Cardiac atrium fibroblast (primary cell): Measurements from ENCODE around the gene EPHA2.

DNA sequence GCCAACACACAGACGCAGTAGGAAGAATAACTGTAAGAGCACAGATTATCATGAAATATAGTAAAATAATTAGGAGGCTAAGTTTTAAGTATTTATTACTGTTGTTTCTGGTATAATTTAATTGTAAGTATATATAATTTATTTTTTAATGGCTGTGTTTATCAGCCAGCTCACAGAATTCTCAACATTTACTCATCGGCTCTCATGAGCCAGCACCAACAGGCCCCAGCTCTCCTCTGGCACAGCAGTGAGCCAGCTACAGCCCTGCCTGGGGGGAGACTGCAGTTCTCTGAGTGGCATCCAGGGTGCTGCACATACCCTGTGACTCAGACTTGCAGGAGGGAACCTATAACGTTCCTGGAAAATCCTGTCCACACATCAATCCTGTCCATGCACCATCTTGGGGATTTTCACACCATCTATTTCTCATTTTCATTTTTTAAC lies 36.4 kb downstream of the FHAD1 start:
- RAMPAGE, long total RNA: no peak

GRCh38 chr1:15356065-15356492 lies 53.6 kb upstream of the EFHD2 start:
- RAMPAGE, long total RNA: no peak

GRCh38 chr1:15667589-15668702 lies 8.4 kb downstream of the RSC1A1 start:
- RAMPAGE, long total RNA: no peak

DNA sequence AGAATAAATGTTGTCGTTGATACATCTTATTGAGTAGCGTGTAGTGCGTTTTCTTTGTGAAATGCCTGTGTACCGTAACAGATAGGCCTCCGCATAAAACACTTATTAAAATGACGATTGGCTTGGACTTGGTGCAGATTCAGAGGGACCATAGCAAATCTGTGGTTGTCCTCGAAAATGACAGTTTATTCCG lies 1.4 kb downstream of the SPEN start:
- RAMPAGE, long total RNA: no peak

- RAMPAGE, long total RNA: no peak
Observed at GRCh38 chr1:15884554-15885339, 37.2 kb downstream of the SPEN start.

- RAMPAGE, long total RNA: no peak
Observed at GRCh38 chr1:15930025-15930910, 45.6 kb downstream of the ZBTB17 start.

DNA sequence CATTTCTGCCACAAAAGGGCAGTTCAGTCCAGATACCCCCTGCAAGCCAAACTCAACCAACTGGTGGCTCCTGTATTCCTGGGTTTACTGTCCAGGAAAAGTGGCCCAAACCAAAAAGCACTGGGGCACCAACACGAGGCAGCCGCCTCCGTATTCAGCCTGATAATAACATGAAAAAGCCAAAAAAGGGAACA lies 27.4 kb downstream of the ZBTB17 start:
- RAMPAGE, long total RNA: no peak

DNA sequence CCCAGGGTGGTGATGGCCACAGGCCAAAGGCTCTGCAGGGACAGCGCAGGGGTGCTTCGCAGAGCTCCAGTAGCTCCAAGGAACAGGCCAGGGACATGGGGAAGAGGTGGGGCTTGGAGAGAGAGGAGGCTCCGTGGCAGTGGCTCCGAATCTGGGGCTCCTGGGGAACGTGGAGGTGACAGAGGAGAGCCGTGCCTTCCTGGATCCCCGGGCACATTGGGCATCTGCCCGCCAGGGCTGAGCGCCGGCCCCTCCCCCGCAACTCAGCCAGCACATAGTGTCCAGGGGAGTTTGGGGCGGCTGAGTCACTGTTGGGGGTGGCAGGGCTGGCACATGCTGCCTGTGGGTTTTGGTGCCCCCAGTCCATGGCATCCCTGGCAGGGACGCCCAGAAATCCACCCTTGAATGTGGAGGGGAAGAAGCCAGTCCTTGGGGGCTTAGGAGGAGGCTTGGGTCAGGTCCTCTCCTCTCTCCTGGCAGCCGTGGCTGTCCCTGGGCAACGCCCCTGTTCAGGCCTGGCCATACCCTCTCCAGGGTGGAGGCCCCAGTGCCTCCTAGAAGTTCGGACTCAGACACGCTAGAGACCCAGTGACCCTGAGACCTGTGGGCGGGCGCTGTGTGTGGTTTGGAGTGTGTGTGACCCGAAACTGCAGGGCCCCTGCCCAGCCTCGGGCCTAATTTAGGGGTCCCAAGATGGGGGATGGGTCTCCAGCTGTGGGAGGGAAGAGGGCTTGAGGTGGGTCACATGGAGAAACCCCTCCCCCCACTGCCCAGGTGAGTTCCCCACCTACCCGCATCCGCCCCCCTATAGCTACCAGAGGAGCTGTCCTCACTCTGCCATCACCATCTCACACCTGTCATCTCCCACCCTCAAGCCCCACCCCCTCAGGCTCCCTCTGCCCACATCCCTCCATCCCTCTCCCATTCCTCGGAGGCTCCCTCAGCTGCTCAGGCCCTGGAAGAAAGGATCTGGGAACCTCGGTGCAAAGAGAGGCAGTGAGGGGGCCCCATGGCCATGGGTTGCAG lies 1.6 kb downstream of the HSPB7 start:
- RAMPAGE, long total RNA: no peak

GRCh38 chr1:16076549-16077251 lies 3.2 kb upstream of the FAM131C start:
- RAMPAGE, long total RNA: no peak

GRCh38 chr1:16144888-16145862 lies 10.7 kb downstream of the EPHA2 start:
- RAMPAGE, long total RNA: no peak

- RAMPAGE, long total RNA: no peak
Observed at GRCh38 chr1:16155490-16156720, at the start of gene EPHA2. Gene EPHA2, minus strand, starts transcription at chr1:16156069.

- RAMPAGE, long total RNA: no peak
Observed at GRCh38 chr1:16217934-16218608, 5.6 kb upstream of the ARHGEF19 start.

- RAMPAGE, long total RNA: no peak
Observed at GRCh38 chr1:16367327-16368158, 501 bp downstream of the SZRD1 start.

DNA sequence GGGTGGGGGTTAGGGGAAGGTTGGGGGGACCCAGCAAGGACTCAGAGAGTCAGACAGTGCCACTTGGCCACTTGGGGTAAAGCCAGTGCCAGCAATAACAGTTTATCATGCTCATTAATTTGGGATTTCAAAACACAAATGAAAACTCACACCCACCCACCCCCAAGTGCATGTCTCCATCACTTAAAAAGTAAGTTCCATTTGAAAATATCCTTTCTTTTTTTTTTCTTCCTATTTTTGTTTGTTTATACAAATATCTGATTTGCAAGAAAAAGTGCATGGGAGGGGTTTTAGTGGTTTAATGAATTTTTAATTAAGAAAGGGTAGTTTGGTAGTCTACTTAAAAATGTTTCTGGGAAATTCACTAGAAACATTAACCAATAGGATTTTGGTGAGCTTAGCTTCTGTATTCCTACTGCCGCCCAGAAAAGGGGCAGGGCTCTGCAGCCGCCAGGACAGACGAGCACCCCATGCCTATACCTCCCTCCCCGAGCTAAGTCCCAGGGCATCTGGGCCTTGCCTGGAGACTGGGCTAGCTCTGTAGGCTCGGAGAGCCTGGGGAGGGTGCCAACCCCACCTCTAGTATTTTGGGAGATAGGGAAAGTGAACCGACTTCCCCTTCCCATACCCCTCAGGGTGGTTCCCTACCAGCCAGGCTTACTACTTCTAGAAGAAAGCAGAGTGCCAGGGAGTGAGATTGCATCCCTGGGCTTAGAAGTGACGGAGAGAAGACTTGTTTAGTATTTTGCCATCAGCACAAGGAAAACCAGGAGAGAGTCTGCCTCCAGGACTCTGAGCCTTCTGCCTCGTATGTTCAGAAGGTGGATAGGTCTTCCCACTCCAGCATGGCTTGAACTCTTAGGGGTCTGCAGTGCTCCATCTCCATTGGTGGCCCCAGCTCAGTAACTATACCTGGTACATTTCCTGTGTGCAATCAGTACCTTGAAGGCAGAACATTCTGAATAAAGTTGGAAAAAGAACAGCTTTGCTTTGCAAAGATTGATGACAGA lies 28.7 kb downstream of the SZRD1 start:
- RAMPAGE, long total RNA: no peak

DNA sequence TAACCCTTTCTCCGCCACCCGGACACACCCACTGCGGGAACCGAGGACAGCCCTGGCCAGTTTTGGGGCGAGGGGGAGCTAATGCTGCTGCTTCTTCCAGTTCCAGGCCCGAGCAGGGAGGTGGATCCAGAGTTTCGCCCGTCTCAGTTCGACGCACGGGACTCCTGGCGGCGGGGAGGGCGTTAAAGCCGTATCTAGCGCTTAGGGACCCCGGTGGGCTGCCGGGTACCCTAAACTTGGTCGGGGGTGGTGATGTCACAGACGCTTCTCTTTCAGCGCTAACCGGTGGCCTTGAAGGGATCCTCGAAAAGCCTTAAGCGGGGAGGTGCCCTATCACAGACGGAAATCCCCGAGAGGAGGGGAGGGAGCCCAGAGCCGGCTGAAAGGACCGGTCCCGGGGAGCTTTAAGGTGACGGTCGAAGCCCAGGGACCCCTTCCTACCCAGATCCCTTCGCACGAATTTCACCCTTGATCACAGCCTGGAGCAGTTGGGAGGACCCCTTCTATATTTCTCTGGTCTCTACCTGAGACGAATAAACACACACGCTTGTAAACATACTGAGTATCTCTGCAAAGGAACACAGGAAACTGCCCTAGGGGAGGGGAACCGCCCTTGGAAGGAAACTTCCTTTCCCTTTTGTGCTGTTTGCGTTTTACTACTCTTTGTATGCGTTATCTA lies 505 bp downstream of the NECAP2 start:
- RAMPAGE, long total RNA: no peak

DNA sequence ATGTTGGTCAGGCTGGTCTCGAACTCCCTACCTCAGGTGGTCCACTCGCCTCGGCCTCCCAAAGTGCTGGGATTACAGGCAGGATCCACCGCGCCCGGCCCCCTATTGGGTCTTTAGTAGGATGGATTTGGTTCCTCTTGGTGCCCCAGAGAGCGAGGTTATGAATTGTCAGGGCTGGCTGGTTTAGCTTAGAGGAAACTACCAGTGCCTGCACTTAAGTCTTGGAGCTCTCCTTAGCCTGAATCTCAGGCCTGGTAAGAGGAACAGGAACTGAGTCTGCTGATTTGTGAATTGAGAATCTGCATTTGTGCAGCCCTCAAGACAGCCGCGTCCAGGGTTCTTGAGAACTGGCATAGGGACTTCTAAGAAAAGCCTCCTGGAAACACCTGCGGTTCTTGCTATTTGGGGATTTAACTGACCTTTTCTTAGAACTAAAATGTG lies 1.7 kb downstream of the NECAP2 start:
- RAMPAGE, long total RNA: no peak

GRCh38 chr1:16513949-16514951 lies 73.7 kb downstream of the NECAP2 start:
- RAMPAGE, long total RNA: no peak

DNA sequence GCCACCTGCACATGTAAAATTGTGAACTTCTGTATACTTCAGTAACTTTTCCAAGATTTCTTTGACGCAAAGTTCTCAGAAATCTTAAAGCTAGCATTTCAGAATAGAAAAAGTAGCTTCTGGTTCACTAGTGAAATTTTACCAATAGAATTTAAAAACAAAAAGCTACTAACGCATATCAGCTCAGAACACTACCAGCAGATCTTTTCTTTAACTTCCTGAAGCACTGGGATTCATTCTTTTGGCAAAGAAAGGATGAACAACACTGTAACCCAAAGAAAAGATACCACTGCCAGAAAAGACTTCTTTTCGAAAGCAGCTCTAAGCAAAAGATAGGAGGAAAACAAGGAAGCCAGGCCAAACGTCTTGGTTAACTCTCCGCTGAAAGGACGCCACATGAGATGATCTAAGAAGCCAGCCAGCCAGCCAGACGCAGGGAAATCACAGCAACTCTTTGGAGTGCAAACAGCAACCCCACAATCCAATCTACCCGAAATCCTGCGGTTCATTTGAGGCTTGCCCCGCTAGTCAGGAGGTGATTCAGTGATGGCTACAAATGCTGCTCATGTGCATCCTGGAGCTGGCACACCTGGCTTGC lies 171.9 kb downstream of the NECAP2 start:
- RAMPAGE, long total RNA: no peak

DNA sequence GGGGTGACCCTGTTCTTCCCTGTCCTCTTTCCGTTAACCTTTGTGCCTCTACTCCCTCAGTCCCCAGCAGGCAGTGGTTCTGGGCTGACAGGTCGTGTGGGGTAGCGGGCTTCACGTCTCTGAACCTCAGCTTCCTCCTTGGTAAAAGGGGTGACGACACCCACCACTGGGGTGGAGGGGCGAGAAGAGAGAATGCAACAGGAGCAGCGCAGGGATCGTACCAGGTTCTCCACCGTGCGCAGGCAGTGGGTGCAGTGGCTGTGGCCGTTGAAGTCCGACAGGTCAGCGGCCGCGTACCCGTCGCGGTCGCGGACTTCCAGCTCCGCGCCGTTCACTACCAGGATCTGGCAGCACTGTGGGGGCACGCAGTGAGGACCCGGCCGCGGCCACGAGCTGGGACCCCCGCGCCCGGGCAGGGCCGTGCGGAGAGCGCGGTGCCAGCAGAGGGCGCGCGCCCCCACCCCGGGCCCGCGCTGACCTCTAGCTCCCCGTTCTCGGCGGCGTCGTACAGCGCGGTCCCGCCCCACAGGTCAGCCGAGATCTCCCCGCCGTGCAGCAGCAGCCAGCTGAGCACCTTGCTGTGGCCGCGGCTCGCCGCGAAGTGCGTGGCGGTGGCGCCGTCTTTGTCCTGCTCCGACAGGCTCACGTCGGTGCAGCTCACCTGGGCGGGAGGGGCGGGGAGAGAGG lies 214.5 kb upstream of the CROCC start:
- RAMPAGE, long total RNA: no peak

DNA sequence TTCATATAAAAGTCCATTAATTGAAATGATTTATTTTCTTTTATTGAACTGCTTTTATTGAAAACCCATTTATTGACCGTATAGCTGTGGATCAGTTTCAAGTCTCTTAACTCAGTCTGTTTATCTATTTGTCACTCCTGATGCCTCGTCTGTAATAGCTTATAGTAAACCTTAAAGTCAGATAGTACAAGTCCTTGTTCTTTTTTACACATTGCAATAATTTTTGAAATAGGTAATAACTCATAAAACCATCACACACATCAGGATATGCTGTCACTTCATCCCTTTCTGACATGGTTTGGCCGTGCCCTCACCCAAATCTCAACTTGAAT lies 52.0 kb upstream of the CROCC start:
- RAMPAGE, long total RNA: no peak